HT-29 (cell line): ENCODE measurements around a stretch of chr2.

- RAMPAGE, long total RNA: no peak
Measured at GRCh38 chr2:64137553-64137832, 6.7 kb downstream of the PELI1 start.

- RAMPAGE, long total RNA: no peak
Measured at GRCh38 chr2:64143313-64143614, 956 bp downstream of the PELI1 start.

GRCh38 chr2:64228714-64229023 is 84.4 kb upstream of the PELI1 start:
- RAMPAGE, long total RNA: no peak

- RAMPAGE, long total RNA: no peak
Measured at GRCh38 chr2:64254584-64255179, 110.5 kb upstream of the PELI1 start.

- RAMPAGE, long total RNA: no peak
Measured at GRCh38 chr2:64516579-64517046, 7.5 kb upstream of the AFTPH start.

DNA sequence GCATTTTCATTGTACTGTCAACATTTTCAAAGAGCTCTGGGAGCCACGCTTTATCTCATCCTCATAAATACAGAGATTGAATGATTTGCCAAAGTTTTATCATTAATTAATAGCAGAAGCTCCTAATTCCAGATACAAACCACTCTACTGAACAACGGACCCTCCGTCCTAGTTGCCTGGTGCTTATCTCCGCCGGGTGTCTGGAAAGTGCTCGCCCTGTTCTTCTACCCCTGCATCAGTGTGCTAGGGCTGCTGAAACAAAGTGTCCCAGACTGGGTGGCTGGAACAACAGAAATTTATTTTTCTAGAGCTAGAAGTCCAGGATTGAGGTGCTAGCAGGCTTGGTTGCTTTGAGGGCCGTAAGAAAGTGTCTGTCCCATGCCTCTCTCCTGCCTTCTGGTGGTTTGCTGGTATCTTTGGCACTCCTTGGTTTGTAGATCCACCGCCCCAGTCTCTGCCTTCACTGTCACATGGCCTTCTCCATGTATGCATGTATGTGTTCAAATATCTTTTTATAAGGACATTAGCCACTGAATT is 23.7 kb downstream of the SERTAD2 start:
- RAMPAGE, long total RNA: no peak

DNA sequence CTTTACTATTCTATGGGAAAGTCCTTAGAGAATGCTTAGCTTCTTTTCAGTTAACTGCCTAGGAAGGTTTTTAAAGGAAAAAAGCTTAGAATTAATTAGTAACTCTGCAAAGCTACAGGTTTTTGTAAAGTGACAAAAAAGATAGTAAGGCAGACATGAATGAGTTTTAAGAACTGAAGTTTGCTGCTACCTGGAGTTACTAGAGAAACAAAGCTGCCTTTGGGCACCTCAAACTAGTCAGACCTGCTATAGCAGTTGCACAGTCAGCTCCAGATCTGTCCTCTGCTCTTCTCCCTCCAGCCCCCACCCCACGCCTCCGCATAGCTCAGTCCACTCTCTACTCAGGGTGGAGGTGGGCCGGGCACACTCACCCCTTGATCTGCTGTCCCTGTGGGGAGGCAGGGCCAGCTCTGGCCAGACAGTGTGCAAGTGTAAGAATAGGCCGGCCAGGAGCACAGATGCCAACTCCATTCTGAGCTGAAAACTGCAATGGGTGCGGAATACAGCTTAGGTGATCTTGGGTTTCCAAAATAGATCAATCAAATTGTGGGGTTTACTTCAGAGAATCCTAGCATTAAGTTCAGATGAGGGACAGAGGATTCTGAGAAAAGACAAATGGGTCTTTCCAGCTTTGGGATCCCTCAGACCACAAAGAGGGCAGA is 4.1 kb downstream of the SERTAD2 start:
- RAMPAGE, long total RNA: no peak

GRCh38 chr2:64838680-64839223 is 150.4 kb upstream of the SLC1A4 start:
- RAMPAGE, long total RNA: no peak

DNA sequence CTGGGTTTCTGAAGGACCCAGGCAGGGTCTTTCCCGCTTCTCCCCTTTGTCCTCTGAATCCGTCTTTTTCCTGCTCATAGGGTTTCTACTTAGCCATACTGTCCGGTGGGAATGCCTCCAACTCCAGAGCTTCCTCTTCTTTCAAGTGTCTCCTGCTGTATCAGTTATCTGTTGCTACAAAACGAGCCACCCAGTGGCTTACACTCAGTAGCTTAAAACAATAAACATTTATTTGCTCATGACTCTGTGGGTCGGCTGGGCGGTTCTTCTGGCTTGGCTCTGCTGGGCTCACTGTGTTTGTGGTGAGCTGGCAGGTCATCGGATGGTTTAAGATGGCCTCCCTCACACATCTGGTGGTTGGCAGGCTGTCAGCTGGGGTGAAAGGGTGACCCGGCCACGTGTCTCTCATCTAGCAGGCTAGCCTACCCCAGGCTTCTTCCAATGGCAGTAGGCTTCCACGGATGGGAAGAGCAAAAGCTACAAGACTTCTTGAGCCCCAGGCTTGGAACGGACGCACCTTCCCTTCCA is 122.4 kb upstream of the SLC1A4 start:
- RAMPAGE, long total RNA: no peak

DNA sequence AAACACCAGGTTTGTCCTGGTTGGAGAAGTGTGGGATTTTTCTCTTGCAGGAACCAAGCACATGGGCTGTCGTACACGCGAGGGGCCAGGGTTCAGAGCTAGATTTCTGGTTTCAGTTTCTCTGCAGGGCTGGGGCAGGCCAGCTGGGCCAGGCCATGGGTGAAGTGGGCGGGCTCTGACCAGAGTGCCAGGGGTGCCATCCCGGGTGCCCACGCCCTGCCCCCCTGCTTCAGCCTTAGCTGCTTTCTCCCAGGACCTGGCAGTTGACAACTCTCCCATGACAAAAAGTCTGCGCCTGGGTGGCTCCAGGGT is 51.3 kb upstream of the SLC1A4 start:
- RAMPAGE, long total RNA: no peak

- RAMPAGE, long total RNA: no peak
Measured at GRCh38 chr2:64946087-64946899, 42.9 kb upstream of the SLC1A4 start.

DNA sequence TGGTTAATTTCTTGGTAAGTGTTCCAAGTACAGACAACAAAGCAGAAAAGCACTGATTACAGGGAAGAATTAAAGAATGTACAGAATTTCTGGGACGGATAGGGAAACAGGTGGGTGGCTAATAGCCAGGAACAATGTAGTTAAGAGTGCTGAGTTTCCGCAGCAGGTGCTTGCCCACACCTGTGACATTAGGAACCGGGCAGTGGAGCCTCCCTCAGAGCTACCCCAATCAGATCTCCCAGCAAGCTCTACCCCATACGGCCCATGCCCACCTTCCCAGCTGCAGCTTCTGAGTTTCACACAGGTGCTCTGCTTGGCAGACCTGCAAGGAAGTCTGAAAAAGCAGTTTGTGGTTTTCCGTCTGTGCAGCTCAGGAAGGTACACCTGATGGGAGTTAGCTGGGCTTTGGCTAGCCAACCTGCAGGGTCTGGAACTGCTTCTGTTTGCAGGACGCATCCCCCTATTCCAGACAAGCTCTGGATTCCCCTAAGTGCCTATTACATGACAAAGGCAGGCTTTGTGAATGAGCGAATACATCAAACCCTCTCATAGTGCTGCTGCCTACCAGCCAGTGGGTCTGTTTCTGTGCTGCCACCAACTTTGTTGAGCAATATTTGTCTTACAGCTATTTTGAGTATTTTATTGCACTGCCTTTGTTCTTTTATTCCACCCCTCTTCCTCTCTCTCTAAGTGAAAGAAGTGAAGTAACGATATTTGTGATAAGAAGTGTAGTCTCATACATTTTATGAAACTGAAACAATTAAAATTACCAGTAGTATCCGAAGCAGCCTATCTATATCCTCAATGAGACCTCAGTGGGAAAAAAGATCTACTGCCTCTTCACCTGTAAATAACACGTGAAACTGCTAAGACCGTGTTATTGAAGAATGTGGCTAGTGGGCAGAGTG is 24.7 kb upstream of the CEP68 start:
- RAMPAGE, long total RNA: no peak

- RAMPAGE, long total RNA: no peak
Measured at GRCh38 chr2:65053246-65053593, 3.0 kb upstream of the CEP68 start.

DNA sequence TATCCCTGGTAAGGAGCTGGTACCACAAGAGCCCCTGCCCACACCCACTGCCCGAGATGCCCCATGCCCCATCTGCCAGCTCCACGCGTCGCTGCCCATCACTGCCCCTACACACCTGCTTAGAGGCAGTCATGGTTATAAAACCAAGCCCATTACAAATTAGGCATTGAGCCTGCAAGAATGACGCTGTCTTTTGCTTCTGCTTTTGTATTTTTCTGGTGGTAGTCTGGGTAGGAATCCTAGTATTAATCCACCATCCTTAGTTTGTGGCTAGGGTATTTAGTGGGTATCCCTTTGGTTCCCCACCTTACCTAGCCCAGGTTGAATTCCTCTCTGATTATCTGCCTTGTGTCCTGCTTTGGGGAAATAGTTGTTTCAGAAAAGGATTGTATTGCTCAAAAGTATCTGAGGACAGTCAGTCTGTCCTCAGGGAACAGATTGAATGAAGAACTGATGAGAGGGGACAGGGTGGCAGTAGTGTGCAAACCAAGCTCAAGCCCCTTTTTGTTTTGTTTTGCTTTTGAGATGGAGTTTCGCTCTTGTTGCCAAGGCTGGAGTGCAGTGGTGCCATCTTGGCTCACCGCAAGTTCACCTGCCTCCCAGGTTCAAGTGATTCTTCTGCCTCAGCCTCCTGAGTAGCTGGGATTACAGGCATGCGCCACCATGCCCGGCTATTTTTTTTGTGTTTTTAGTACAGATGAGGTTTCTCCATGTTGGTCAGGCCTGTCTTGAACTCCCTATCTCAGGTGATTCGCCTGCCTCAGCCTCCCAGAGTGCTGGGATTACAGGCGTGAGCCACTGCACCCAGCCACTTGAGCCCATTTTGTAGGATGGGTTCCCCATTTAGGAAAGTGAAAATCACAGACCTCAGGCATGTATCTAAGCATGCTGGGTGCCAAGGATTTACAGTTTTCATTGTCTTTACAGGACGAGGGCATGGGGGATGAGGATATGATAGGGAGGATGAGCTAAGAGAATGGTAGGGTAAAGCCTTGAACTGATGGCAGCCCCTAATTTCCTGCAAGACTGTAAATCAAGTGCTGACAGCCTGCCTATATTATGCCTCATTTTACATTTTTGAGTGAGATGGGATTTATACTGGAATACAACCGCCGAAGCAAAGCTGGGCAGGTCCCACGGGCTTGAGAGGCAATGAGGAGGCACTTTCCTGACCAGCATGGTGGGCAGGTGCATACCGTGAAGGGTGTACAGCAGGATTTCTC is 22.2 kb downstream of the CEP68 start:
- RAMPAGE, long total RNA: no peak

DNA sequence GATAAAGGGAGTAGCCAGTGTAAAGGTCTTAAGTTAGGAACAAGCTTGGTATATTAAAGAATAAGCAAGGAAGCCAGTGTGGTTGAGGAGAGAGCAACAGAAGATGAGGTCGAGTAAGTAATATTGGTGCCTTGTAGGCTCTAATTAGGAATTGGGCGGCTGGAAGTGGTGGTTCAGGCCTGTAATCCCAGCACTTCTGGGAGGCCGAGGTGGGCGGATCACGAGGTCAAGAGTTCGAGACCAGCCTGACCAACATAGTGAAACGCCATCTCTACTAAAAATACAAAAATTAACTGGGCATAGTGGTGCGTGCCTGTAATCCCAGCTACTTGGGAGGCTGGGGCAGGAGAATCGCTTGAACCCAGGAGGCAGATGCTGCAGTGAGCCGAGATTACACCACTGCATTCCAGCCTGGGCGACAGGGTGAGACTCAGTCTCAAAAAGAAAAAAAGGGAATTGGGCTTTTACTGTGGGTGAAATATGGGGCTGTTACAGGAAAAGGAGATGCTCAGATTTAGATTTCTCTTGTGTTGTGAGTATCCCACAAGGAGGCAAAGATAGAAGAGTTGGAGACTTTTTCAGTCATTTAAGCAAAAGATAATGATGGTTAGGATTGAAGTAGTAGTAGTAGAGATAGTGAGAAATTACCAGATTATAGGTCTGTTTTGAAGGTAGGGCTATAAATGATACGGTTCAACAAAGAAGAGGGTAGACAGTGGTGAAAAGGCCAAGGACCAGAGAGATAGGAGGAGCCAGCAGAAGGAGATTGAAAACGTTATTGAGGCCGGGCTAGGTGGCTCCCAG is 20.5 kb downstream of the ACTR2 start:
- RAMPAGE, long total RNA: no peak

DNA sequence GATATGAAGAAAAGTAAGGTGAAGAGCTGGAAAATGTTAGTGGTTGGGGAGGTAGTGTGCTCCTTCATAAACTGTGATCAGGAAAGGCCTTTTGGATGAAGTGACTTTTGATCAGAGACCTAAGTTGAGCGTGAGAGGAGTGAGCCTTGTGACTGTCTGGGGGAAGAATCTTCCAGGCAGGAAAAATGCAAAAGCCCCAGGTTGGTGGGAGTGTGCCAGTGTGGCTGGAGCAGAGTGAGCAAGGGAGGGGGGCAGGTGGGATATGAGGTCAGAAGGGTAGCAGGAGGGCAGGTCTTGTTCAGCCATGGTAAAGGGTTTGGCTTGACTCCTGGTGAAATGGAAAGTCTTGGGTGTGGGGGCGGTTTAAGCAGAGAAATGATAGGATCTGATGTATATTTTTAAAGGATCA is 38.6 kb downstream of the ACTR2 start:
- RAMPAGE, long total RNA: no peak

- RAMPAGE, long total RNA: no peak
Measured at GRCh38 chr2:65270358-65271007, 42.9 kb downstream of the ACTR2 start.

GRCh38 chr2:65275059-65276200 is 47.8 kb downstream of the ACTR2 start:
- RAMPAGE, long total RNA: no peak

GRCh38 chr2:65316037-65316777 is 88.6 kb downstream of the ACTR2 start:
- RAMPAGE, long total RNA: no peak

DNA sequence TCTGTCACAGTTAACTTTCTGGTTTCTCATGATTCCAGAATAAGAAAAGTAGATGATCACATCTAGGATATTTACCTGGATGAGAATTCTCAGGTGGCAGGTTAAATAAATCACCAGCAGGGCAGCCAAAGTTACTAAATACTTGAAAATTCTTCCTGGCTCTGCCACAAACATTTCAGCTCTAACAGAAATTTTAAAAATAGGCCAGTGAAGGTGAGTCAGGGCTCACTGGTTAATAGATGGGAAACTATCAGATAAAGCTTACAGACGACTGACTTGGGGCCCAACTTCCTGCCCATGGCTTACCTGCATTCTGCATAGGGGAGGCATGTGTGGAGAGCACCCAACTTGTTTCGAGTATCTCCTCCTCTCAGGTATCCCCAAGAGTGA is 57.9 kb downstream of the SPRED2 start:
- RAMPAGE, long total RNA: no peak